ENCODE measurements around a stretch of chr10.

GRCh38 chr10:124105020-124106060 is 11.9 kb upstream of the CHST15 start:
- RRBS, result no CpG with 5 or more reads among the region's 17 CpGs

DNA sequence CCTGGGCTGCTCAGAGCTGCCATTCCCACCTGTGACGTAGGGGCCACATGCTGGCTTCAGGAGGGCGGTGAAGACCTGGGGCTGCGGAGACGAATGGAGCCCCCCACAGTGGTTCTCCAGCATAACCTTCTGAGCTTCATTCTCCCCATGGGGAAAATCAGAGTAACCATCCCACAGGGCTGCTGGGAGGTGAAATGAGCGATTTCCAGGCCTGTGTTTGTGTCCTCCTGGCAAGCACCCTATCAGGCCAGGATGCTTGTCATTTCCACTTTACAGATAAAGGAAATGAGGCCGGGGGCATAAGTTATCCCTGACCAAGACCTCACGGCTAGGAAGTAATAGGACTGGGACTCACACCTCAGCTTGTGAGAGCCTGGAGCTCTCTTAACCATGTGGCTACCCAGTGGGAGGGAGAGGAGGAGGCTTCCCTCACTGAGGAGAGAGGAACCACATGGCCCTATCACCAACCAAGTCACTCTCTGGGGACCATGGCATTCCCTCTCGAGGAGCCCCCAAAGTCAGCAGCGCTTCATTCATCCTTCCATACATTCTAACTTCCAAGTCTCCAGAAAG is 127.8 kb upstream of the CHST15 start:
- RRBS, result no CpG with 5 or more reads among the region's 9 CpGs

DNA sequence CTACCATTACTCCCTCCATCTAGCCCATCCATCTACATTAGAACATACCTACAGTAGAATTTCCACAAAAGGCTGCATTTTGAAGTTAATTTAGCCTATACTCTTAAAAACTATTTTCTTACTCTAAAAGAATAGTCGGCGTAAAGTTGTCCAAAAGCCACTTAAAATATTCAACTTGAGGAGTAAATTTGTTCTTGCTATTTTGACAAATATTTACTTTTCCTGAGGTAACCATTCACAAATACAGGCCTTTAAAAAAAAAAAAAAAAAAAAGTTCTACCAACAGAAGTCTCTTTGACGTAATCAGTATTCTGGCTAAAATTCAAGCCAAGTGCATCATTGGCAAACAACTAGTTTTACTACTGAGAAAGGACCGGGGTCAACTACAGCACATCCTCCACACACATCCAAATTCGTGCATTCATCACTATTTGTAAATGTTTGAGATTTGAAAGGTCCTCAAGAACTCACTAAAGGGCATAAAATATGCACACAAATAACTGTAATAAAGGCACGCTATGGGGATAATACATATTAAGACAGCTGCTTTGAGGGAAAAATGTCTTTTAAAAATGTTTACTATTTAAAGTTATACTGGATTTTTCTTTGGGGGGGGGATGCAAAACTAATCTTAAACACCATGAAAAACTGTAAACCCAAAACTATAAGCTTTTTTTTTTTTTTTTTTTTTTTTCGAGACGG is 2.0 kb downstream of the OAT start:
- RRBS, result no CpG with 5 or more reads among the region's 8 CpGs

GRCh38 chr10:124447687-124448206 is 2.1 kb downstream of the NKX1-2 start:
- RRBS, result 5% methylated on average over 19 of the region's 55 CpGs

DNA sequence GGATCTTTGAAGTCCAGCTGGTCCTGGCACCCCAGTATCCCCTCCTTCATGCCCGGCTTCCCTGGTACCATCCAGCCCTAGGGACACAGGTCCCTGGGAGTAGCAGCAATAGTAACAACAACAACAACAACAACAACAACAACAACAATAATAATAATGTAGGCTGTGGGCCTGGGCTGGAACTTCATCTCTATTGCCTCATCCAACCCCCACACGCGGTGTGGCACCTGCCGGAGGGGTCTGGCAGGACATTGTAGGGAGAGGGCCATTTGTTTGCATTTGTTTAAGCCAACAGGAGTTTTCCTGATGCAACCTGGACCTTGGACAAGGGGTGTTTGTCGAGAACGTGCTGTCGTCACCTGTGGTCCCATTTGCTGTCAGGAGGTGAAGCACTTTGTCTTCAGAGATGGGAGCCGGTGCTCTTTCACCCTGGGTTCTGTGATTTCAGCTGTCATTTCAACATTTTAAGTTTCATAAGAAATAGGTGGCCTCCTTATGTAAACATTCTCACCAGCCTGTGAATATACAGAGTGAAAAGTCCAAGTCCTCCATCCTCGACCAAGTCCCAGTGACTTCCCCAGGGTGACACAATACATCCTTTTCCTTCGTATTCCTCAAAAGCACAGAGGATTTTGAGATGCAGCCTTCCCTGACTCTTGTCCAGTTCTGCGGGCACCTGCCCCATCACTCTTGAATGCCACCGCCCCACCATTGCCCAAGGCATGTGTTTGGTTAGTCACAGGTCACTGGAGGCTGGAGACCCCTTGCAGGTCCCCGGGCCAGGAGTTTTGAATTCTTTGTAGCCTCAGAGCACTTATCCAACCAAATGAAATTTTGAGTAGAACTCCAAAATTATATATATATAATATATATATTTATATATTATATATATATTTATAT is 9.2 kb downstream of the LHPP start:
- RRBS, result no CpG with 5 or more reads among the region's 13 CpGs

DNA sequence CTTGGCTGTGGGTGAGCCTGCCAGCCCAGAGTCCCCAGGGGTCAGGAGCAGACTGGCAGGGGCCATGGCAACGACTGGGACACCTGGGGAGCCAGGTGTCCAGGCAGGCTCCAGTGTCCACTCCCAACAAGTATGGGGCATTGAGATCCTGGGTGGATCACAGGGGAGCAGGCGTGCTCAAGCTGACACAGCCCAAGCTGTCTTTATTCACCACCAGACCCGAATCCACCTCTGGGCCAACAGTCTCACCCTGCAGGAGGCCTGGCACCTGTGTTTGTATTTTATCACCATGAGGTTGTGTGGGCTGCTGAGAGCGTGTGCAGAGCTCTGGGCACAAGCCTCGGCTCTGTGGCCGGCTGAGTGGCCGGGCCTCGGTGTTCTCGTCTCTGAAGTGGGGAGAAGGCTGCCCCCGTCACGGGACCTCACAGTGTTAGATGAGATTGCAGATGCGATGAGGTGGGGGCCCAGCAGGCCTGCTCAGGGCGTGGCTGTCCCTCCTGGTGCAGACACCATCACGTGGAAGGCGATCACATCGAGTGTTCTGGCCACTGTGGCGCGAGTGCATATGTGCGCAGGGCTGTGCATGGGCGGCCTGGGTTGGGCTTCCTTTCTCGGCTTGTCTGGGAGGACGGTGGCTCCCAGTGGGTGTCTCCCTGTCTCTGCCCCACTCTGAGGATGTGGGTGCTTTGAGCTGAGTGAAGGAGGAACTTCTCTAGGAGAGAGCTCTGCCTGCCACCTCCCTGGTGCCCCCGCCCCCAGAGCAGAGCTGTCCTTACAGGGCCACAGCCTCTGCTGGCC is 82.9 kb downstream of the LHPP start:
- RRBS, result no CpG with 5 or more reads among the region's 23 CpGs

- RRBS, result no CpG with 5 or more reads among the region's 20 CpGs
Measured at GRCh38 chr10:124550214-124550788, 88.7 kb downstream of the LHPP start.

GRCh38 chr10:124557957-124558318 is 96.3 kb downstream of the LHPP start:
- RRBS, result no CpG with 5 or more reads among the region's 7 CpGs

- RRBS, result no CpG with 5 or more reads among the region's 31 CpGs
Measured at GRCh38 chr10:124601268-124601937, 139.8 kb downstream of the LHPP start.

GRCh38 chr10:124605501-124606357 is 138.4 kb downstream of the FAM53B start:
- RRBS, result 63% methylated on average over 3 of the region's 25 CpGs

DNA sequence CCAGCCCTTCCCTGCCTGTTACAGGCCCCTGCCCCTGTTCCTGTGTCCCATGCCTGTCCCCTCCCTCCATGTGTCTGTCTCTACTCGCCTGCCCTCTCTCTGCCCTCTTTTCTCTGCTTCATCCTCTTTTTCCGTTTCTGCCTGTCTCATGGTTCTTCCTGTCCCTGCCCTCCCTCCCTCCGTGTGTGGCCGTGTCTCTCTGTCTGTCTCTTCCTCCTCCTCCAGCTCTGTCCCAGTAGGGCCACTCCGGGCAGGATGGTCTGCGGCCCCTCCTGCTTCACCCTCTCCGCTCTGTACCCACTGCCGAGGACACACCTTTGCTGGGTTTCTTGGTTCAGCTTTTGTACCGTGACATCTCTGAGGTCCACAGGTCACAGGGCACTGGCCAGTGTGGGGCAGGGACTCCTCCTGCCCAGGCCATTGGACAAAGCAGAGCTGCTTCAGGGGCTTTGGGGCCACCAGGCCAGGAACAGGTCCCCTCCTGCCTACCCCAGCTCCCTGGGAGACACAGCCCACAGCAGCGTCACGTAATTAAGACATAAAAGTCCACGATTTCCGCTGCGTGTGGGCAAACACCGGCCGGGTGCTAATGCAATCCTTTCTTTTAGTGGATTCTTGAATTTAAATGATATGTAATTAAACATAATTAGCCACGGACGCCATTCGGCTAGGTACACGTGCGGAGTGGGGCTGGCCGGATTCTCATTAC is 137.2 kb downstream of the FAM53B start:
- RRBS, result no CpG with 5 or more reads among the region's 22 CpGs

DNA sequence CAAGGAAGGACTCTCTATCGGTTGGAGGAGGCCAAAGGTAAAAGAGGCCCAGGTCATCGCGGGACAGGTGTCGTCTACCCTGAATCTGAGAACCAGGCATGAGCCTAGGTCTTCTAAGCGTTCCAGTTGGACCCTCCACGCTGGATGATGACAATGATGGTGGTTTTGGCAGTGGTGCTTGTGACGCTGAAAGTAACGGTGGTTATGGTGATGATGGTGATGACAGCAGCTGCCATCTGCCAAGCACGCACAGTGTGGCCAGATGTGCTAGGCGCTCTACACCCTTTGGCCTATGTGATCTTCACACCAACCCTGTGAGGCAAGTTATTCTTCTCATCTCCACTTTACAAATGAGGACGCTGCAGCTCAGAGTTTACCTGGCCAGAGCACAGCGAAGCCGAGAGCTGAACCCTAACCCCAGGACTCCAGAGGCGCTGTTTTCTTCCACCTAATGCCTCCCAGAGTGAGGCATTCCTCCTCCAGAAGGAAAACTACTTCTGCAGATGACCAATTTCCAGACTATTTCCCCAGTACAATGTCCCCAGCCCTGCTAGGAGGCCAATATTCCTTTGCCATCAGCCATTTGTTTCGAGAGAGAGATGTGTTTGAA is 93.8 kb downstream of the FAM53B start:
- RRBS, result no CpG with 5 or more reads among the region's 15 CpGs

DNA sequence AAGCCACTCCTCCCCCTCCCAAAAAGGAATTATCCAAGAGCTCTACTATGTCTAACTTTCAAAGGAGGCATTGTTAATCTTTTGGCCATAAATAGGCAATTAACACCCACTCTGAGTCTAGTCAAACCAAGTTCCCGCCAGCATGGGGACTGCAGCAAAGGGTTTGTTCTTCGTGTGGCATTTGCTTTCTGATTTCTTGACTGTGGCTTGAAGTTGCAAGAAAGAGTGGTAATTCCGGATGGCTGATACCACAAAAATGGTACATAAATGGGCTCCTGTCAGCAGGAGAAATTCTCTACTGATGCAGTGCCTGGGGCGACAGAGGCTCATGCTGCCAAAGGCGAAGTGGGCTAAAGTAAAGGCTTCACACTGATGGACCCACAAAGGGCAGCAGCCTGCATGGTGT is 72.4 kb downstream of the FAM53B start:
- RRBS, result no CpG with 5 or more reads among the region's 5 CpGs

- RRBS, result no CpG with 5 or more reads among the region's 8 CpGs
Measured at GRCh38 chr10:124696672-124697156, 47.5 kb downstream of the FAM53B start.

DNA sequence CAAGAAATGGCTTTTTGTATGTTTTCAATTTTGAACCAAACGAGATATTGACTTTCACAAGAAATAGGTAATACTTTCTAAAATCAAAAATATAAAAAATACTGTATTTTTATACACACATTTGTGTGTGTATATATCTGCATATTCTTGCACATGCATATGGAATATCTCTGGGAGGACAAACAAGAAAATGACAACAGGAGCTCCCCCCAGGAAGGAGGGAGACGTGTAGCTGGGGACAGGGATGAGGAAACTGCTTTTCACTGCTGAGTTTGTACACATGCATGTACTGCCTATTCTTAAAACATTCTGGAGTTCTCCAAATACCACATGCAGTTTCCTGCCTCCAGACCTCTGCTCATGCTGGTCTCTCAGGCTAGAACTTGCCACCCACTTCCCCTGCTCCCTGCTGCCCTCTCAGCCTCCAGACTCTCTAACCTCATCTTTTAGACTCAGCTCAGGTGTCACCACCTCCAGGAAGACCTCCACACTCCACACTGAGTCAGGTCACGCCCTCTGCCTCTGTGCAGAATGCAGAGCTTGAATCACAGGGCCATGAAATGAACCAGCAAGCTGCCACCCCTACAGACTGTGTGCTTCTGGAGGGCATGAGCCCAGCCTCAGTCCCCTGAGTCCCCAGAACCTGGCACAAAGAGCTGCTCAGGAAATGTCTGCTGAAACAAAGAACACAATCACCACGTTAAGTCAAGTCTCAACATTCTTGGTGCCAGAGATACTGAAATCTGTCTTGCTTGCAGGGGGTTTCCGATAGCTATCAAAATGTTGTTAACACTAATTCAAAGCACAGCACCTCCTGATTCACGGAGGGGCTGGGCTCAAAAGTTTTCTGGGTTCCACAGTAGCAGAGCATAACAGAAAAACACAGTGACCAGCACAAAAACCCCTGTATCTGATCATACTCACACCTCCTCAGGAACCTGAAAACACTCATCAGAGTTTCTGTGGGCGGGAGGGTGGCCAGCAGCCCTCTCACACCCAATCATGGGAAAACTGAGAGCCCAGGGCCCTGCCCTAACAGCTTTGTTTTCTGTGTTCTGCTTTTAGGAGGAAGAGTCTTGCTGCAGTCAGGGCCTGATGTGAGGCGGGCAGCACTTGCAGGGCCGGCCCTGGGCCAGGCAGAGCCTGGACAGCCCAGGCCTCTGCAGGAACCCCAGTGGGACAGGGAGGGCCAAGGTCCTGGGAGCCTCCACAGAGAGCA is 21.2 kb downstream of the FAM53B start:
- RRBS, result no CpG with 5 or more reads among the region's 9 CpGs

DNA sequence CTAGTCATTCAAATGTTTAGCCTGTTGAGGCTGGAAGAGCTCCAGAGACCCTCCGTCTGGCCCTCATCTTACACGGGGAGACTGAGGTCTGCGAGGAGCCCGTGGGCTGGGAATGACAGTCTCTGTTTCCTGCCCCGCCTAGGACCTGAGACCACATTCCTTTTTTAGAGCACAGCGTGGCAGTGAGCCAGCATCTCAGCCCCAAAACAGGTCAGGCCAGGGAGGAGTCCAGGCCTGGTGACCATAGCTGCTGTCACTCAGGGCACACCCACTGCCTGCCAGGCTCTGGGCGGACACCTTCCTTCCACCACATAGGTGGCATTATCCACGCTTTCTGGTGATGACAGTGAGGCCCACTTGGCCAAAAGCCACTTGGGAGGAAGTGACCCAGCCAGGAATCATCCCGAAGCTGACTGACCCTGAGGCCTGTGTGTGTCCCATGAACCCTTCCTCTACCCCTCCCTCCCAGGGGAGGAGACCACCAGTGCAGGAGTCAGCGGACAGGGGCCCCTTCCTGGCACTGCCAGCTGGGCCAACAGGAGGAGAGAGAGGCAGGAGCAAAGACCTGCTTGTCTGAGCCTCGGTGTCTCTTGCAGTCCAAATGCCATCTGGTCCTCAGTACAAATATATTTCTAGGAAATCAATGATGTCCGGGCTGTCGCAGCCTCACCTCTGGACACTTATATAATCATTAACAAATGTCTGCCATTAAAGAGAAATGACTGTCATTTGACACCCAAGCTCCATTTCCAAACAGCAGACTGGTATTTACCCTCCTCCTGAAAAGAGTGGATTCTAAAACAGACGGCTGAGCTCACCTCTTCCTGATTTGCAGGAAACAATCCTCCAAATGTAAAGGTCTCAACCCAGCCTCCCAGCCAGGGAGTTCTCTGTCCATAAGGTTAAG is 62.9 kb downstream of the ABRAXAS2 start:
- RRBS, result no CpG with 5 or more reads among the region's 14 CpGs

DNA sequence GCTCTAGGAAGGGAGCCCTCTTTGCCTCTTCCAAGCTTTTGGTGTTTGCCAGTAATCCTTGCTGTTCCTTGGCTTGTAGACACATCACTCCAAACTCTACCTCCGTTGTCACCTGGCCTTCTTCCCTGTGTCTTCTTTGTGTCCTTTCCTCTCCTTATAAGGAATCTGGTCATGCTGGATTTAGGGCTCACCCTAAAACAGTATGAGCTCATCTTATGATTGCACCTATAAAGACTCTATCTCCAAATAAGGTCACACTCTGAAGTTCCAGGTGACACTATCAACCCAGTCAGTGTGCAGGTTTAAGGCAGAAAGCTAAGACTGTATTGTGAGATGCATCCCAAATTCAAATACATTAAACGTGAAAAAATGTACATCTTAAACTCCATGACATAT is 49.0 kb upstream of the ZRANB1 start:
- RRBS, result no CpG with 5 or more reads among the region's 2 CpGs

- RRBS, result no CpG with 5 or more reads among the region's 3 CpGs
Measured at GRCh38 chr10:124903033-124903628, 38.8 kb upstream of the ZRANB1 start.

DNA sequence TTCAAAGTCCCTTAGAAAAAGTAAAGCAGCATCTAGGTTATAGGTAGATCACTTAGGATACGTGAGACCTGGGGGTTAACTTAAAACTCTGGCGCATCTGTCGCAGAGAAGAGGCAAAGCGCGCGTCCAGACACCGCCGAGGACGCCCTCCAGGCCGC is 25.6 kb upstream of the ZRANB1 start:
- RRBS, result no CpG with 5 or more reads among the region's 10 CpGs

- RRBS, result no CpG with 5 or more reads among the region's 3 CpGs
Measured at GRCh38 chr10:124991860-124992059, 36.1 kb downstream of the CTBP2 start.

Measured in GM19239 (cell line).